ENCODE measurements around a stretch of chr3.

DNA sequence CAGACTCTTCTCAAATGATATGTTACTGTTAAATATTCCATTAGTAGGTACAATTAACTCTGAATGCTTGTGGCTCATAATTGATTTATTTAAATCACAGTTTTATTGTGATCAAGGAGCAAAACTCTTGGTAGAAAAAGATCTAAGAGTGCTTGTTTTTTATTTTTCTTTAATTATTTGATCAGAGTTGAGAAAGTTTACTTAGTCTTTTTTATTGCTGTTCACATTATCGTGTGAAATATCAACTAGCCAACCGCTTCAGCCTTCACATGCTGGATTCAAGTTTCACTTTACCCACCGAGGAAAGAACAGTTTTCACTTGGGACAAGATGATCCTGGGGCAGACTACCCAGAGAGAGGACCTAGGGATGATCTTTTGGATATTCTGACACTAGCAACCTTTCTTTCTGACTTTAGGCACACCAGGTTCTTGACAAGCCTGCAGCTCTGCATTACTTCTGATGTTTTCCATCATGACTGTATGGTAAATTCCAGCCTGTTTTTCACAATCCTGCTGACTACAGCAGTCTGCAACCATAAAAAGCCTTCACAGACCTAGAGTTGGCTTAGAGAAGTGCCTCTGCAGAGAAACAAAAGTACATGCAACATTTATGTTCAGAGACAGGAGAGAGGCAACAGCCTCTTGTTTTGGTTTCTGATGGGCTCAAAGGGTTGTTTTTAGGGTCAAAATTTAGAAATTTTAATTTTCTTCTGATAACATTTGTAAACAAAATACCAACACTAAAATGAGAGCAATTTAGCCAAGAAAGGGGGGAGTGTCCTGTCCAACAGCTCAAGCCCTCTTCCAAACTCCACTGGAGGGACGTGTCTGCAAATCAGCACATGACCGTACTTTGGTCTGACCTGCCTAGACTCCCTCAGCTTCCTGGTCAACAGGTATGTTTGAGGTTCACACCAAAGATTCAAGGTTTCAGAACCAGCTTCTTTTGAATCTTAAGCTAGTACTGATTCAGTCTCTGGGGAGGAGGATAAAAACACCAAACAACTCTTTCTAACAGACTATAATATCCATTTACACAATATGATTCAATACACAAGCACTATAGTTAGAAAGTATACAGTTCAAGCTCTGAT, 904 bp downstream of the ABI3BP start:
- PRO-cap, result no peak

GRCh38 chr3:101036073-101036829, 43.0 kb upstream of the ABI3BP start:
- PRO-cap, result no peak

DNA sequence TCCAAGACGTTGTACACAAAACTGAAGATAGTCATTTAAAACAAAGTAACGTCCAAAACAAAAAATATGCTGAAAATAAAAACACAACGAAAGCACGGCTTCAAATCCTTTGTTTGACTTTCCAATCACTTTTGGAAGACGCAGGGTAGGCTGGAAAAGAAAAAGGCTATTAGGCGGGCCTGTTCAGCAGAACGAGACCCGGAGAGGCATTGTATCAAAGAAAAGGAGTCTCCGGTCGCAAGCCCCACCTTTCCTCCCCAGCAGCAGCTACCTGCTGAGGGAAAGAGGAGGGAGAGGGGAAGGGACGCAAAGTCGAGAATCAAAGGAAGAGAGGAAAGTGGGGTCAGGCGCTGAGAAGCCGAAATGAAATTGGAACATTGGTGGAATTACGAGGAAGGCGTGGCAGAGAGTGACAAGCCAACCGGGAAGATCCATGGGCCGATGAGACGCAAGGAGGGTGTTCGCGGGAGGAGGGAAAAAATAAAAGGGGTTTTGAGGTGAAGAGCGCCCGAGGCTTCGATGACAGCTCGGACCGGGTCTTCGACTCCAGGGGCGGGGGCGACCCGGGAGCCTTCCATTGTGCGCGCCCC, 539 bp downstream of the SENP7 start:
- PRO-cap, result bidirectional peak, plus-strand start at position 483 of the sequence, minus-strand start at position 358 of the sequence

GRCh38 chr3:101517932-101518369, 4.9 kb upstream of the SENP7 start:
- PRO-cap, result no peak

DNA sequence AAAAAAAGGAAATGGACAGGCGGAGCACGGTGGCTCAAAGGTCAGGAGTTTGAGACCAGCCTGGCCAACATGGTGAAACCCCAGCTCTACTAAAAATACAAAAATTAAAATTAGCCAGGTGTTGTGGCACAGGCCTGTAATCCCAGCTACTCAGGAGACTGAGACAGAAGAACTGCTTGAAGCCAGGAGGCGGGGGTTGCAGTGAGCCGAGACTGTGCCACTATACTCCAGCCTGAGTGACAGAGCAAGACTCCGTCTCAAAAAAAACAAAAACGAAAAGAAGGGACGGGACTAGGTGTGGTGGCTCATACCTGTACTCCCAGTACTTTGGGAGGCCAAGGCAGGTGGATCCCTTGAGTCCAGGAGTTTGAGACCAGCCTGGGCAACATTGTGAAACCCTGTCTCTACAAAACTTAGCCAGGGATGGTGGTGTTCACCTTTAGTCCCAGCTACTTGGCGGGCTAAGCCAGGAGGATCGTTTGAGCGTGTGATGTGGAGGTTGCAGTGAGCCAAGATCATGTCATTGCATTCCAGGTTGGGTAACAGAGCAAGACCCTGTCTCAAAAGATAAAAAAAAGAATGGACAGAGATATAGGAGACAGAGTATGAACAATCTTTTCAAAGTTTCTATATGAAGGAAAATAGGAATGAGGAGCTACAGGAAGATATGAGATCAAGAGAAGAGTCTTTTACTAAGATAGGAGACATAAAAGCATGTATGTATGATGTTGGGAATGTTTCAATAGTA, 4.7 kb upstream of the PCNP start:
- PRO-cap, result no peak

DNA sequence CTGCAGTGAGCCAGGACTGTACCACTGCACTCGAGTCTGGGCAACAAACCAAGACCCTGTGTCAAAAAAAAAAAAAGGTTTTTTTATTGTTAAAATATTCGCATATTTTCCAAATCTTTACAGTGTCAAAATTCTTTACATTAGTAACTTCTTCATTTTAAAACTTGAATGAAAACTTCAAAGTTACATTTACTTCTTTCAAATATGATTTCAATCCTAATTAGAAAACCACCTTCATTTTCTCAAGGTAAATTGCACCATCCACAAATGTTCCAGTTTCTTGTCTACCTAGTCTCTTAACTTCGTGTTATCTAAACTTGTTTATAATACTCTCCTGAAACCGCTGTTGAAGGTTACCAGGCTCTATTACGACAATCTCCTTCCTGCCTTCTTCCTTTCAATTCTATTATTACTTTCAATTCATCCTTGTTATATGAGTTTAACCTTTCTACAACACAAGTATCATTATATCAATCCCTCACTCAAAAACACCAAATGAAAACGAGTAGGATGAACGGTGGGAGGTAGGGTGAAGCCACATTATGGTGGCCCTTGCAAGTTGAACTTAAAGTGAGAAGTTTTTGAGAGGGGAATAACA, 3.7 kb upstream of the CEP97 start:
- PRO-cap, result no peak

DNA sequence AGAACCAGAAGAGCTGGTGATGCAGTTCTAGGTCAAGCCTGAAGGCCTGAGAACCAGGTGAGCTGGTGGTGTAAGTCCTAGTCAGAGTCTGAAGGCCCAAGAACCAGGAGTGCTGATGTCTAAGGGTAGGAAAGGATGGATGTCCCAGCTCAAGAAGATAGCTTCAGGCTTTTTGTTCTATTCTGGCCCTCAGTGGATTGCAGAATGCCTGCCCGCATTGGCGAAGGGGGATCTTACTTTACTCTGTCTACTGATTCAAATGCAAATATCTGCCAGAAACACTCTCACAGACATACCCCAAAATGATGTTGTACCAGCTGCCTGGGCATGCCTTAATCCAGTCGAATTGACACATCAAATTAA, 2.5 kb upstream of the NFKBIZ start:
- PRO-cap, result no peak

GRCh38 chr3:101848380-101848691, 978 bp upstream of the NFKBIZ start:
- PRO-cap, result no peak

DNA sequence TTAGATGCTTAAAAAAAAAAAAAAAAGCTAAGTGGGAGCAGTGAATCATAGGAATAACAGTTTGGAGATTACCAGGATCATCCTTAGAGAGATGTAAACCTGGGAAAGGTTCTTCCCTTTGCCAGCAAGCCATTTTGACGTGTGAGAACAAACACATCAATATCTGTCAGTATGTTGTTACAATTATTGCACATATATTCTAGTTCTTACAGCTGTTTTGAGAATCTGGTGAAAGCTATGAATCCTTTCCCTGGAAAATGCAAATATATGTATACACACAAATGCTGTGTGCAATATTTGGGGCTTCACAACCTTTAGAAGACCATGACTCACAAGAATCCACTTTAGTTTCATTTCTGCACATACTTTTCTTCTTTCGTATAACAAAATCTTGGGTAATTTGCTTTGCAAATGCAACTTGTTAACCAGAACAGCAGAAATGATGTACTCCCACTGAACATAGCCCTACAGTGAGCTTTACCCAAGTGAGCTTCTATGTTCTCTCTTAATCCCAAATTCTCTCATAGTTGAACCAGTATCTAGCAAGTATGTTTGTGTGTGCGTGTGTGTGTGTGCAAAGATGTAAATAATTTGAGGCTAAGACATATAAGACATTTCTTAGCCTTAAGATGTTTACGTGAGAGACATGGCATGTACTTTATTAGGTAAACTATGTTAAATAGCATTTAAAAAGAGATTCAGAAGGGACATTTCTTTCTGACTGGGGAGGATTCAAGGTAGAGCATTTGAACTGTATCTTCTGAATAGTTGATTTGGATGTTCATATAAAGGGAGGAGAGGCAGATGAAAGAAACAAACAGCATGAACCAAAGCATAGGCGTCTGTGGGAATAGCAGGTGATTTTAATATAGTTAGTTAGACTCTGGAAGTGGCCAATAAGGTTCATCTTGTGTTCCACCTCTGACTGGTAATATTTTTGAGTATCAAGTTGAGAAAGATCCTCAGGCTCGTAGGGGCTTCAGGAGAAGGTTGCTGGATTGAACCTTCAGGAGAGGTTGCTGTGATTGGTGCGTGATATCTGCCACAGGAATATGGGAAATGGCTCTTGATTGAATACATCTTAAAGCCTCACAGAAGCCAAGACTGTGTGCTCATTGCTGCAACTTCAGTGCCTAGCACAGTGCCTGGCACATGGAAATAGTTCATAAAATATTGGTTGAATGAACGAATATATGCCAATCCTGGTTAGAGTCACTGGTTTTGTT, 12.4 kb downstream of the NFKBIZ start:
- PRO-cap, result no peak

DNA sequence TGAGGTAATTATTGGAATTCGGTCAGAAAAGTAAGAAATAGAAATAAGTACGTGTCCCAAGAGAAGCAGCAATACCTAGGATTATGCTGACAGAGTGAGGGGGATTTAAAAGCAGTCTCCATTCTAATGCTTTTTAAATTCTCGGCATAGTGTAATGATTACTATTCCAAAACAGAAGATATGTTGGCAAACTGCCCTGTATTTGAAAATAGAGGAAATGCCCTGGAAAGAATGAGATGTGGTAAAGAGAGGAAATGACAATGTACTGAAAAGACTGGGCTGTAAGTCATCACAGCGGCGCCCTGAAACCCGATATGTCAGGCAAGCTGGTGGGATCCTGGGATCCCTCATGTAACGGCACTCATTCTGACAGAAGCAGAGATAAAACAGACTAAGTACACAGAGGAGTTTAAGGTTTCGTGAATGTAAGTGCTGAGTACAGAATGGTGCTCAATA, 91.2 kb downstream of the NFKBIZ start:
- PRO-cap, result no peak

GRCh38 chr3:105195295-105195717, 171.4 kb upstream of the ALCAM start:
- PRO-cap, result no peak

DNA sequence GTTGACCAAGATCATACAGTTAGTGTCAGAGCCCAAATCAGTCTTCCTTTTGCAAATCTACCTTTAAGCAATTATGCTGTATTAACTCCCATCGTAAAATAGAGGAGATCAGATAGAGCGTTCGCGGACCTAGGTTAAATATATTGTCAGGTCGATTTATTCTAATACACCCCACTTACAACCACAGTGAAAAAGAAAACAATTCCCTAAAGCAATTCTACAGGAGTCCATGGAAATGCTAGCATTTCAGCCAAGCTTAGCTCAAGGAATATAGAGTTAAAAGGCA, 1.8 kb upstream of the ALCAM start:
- PRO-cap, result no peak

DNA sequence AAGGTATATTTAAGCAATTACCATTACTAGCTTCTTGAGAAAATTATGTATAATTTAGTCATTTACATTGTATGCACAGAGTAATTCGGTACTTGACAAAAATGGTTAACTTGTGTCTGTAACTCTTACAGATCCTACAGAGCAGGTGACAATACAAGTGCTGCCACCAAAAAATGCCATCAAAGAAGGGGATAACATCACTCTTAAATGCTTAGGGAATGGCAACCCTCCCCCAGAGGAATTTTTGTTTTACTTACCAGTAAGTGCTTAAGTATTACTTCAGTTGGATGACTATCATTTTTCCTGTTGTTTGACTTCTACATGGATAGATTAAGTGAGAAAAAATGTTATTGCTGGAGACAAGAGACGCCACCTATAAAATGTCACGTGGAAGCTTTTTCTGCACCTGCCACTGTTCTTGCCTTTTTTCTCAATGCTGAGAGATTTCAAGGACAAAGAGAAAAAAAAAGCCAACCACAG, 173.2 kb downstream of the ALCAM start:
- PRO-cap, result no peak

GRCh38 chr3:105725989-105726240, 142.9 kb downstream of the CBLB start:
- PRO-cap, result no peak

DNA sequence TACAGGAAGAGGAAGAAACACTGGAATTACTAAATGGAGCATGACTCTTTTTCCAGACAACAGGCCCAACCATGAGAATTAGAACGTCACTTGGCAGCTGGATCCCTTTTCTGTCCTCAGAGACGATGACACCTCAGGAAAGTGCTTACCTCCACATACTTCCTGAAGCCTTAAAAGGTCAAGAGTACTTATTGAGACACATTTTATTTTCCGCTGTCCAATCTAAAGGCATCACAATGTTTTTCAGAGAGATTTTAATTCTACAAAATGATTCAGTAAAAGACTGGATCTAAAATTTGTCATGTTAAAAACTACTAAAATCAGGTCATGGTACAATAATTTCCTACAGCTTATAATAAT, 38.2 kb upstream of the CBLB start:
- PRO-cap, result no peak

DNA sequence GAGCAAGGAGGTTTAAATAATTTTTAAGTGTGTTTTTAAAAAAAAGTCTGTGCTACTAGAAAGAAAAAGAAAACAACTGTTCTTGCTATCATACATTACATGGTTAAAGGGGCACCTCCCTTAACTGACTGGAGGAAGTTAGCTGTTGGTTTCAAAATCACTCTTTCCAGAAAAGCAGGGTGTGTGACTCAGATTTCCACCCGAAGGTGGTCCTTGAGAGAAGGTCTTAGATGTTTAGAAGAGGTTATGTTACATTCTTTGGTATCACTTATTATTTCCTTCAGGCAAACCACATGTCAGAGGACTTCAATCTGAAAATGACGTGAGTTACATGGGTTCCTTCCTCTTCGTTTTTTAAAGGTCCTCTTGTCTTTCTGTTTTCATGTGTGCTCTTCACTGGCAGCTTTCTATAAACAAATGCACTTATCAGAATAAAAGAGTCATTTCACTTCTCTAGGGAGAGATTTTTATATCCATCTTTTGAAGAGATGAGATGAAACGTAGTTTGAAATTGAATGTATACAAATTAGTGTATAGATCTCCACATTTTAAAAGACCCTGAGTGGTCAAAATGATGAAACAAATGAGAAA, 308.0 kb upstream of the CBLB start:
- PRO-cap, result no peak

GRCh38 chr3:107124690-107125412, 252.4 kb upstream of the CCDC54 start:
- PRO-cap, result no peak

- PRO-cap, result no peak
Measured at GRCh38 chr3:107421067-107421499, 43.8 kb downstream of the CCDC54 start.

DNA sequence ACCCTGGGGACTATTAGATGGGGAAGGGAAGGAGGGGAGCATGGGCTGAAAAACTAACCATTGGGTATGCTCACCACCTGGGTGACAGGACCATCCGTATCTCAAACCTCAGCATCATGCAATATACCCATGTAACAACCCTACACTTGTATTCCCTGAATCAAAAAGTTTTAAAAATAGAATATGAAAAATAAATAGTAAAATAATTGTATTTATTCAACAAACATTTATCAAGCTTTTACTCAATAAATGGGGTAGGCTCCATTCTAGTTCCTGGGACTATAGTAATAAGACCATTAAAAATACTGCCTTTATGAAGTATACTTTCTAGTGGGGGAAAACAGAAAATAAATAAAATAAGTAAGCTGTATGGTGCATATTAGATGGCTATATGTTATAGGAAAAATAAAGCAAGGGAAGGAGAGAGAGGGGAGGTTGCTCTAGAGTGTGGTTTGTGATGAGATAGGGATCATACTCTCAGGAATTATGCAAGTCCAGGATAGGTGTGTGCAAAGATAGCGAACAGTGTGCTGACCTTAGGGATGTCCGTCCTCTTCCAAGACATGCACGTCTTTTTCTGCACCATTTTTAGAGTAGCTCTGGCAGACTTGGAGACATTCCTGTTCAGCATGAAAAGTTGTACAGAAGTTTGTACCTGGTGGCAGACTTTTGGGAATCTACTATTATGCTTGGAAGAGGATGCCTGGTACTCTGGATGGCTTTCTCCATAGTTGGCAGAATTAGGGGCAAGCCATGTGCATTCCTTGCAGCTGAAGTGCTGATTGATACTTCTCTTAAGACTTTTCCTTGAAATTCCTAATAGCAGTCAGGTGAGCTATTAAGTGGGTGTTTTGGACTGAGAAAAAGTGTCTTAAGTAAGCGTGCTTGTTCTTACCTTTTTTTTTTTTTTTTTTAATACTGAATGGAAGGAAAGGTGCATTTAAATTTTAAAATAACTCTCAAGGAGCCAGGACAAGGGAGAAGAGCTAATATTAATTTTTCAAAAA, 26.5 kb downstream of the BBX start:
- PRO-cap, result no peak

- PRO-cap, result no peak
Measured at GRCh38 chr3:107558525-107558989, 35.8 kb downstream of the BBX start.

Measured in ileum (tissue), 1 donor.